ENCODE data around the gene CARD9.

DNA sequence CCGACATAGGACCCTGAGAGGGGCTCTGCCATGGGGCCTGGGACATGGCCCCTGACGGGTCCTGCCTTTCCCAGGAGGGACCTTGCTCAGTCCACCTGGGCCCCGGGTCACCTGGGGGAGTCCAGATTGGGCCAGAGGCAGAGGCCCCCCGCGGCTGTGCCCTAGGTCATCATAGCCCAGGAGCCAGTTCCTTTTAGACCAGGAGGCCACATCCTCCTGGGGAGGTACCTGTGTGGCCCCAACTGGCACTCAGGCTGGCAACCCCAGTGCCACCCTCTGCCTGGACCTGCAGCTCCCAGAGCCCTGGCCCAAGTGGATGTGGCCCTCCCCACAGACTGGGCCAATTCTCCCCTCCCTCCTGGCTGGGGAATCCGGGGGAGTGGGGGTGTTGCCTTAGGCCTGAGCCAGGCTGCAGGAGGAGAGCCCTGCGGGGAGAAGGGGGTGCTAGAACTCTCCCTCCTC is 9.9 kb downstream of the DNLZ start:
- PRO-cap, 3 experiments, result no peak in any of the 3 experiments

- PRO-cap, 3 experiments, result peak in 3 of 3 experiments; most common plus-strand start chr9:136373752 (in 3); most common minus-strand start chr9:136373665 (in 2)
Observed at GRCh38 chr9:136373537-136374016, at the start of gene CARD9. TSS of gene CARD9 (minus strand) at chr9:136373669.

DNA sequence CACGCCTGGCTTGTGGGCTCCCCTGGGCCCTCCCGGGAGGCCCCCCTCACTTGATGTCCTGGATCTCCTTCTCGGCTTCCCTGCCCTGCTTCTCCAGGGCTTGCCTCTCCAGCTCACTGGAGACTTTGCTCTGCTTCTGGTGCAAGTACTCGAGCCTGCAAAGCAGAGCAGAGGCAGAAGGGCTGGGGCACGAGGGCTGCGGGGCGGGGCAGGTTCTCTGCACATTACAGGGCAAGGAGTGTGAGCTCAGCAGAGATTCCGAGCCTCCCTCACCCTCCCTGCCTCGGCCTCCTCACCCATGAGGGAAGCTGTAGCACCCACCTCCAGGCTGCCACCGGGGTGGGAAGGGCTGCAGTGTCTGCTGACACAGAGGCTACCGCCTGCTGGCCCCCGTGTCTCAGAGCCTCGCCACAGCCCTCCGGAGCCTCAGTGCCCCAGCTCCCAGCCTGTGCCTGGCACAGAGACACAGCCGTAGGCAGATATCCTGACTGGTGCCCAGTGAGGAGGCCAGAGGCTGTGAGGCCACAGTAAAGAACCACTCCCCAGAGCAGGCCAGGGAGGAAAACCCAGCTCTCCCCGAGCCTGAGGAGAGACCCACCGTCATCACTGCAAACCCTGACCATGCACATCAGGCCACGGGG is 7.2 kb downstream of the SNAPC4 start:
- PRO-cap, 3 experiments, result no peak in any of the 3 experiments

GRCh38 chr9:136408716-136409198 is 1.7 kb downstream of the ENTR1 start:
- PRO-cap, 3 experiments, result no peak in any of the 3 experiments

GRCh38 chr9:136451108-136451663 is 11.5 kb upstream of the INPP5E start:
- PRO-cap, 3 experiments, result no peak in any of the 3 experiments

DNA sequence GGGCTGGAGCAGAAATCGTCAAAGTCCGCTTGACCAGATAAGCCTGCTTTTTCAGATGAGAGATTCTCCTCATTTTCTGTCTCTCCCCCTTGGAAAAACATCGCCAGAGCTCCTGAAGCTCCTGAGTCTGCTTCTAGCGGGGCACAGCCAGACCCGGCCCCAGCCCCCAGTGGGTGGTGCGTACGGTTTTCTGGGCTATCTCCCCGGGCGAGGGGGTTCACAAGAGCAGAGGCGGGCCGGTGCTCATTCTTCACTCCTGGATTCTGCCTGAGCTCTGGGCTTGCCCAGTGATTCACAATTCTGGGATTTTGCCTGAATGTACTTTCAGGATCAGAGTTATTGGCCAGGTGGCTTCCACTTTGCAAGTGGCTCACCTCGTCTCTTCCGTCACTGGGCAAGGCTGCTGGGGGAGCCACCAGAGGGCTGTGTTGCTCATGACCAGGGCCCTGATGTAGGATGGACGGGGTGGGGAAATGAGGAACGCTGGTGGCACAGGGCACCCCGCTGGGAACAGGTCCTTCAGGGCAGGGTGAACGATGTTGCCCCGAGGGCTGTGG is 6.4 kb downstream of the SEC16A start:
- PRO-cap, 3 experiments, result no peak in any of the 3 experiments

DNA sequence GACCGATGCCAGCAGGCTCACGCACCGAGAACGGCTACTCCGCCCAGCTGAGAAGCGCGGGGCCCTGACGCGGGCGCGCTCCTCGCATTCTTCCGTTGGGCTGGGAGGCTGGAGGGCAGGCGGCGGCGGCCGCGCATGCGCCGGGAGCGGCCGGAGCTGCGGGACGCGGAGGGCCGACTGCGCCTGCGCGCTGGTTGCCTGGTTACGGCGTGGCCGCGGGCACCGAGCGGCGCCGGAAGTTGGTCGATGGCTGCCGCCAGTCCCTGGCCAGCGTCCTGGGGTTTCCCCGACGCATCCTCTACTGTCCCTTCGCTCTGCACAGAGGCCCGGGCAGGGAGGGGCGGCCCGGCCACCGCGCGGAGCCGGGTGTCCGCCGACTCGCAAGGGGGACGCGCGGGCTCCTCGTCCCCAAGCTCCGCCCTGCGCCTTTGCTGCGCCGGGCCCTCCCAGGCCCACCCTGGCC is 865 bp upstream of the SEC16A start:
- PRO-cap, 3 experiments, result peak in 3 of 3 experiments; most common plus-strand start position 237 of the sequence (in 2); most common minus-strand start position 102 of the sequence (in 3)

DNA sequence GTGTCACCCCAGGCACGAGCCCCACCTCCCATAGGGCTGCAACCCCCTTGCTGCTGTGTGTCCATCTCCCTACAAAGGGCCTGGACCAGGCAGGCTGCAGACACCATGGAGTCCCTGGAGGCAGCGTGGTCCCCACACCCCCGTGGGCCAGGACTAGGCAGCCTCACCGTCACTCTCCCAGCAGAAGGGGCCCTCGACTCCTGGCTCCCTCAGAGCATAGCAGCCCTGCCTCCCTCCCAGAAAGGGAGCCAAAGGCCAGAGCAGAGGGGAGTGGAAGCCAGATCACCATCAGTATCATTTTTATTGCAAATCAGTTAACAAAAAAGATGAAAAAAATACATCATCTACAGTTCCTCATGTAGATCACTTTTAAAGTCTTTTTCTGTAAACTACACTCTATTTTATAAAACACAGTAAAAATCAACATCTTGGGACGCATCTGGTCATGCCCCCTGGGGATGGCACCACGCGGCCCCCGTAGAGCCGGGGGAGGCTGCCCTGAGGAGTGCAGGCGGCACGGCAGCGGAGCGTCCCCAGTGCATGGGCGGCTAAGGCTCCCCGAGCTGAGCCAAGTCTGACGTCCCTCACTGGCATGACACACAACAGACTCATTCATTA is 11.4 kb upstream of the SEC16A start:
- PRO-cap, 3 experiments, result no peak in any of the 3 experiments

- PRO-cap, 3 experiments, result no peak in any of the 3 experiments
Observed at GRCh38 chr9:136510935-136511494, 28.2 kb upstream of the SEC16A start.

GRCh38 chr9:136518526-136519123 is 27.2 kb downstream of the NOTCH1 start:
- PRO-cap, 3 experiments, result no peak in any of the 3 experiments

GRCh38 chr9:136539226-136540088 is 6.4 kb downstream of the NOTCH1 start:
- PRO-cap, 3 experiments, result peak in 1 of 3 experiments; most common plus-strand start chr9:136539944 (in 1); most common minus-strand start chr9:136539761 (in 1)

GRCh38 chr9:136588092-136588605 is 42.3 kb upstream of the NOTCH1 start:
- PRO-cap, 3 experiments, result no peak in any of the 3 experiments

GRCh38 chr9:136603647-136604687 is 58.1 kb upstream of the NOTCH1 start:
- PRO-cap, 3 experiments, result no peak in any of the 3 experiments

GRCh38 chr9:136617662-136618386 is 44.9 kb upstream of the EGFL7 start:
- PRO-cap, 3 experiments, result no peak in any of the 3 experiments

GRCh38 chr9:136644804-136645306 is 17.9 kb upstream of the EGFL7 start:
- PRO-cap, 3 experiments, result peak in 3 of 3 experiments; most common plus-strand start chr9:136645204 (in 3); most common minus-strand start chr9:136645105 (in 1)

GRCh38 chr9:136646252-136646969 is 16.3 kb upstream of the EGFL7 start:
- PRO-cap, 3 experiments, result no peak in any of the 3 experiments

DNA sequence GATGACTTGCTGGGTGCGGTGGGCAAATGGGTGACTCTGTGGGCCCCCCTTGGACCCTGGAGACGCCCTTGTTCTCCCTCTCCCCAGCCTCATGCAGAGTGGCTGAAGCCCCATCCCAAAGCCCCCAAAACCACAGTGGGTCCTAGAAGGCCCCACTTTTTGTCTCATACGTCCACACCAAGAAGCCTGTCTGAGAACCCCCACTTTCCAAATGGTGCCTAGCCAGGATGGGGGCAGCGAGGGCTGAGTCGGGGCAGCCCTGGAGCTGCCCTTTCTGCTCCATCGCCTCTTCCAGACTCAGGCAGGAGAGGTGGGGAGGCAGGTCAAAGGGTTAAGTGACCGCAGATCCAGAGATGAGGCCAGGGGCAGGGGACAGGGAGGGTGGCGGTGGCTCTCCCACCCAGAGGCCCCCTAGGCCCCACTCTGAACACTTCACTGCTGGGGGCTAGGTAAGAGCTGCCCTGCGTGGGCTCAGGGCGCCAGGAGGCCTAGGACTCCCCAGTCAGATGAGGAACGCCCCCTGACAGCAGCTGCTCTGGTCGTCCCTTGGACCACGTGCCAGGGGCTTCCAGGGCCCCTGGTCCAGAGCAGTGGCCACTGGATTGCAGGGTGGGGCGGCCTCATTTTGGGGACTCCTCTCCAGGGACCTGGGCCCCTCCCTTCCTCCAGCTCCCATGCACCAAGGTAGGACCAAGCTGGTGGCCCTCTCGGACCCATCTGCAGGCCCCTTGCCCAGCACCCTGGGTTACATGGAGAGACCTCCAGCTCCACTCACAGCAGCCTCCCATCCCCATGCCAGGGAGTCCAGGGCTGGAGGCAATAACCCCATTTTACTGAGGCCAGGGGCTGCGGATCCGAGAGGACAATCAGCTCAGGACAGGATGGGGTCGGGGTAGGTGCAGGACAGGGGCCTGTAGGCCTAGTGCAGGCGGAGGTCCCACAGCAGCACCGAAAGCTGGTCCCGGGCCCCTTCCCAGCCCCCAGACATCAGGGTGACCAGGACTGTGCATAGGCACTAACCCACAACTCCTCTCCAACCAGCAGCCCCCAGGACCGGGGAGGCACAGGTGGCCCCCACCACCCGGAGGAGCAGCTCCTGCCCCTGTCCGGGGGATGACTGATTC is 1.3 kb downstream of the EGFL7 start:
- PRO-cap, 3 experiments, result no peak in any of the 3 experiments

GRCh38 chr9:136668359-136669554 is 6.0 kb downstream of the EGFL7 start:
- PRO-cap, 3 experiments, result no peak in any of the 3 experiments

- PRO-cap, 3 experiments, result no peak in any of the 3 experiments
Observed at GRCh38 chr9:136671516-136672392, 9.0 kb downstream of the EGFL7 start.

DNA sequence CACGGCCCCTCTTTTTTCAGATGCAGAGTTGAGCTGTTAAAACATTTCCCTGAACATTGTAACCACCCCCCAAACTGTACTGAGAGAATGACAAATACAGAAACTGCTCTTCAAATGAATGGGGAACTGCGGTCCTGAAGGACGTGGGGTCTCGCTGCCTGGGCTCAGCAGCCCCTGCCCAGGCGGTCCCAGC is 992 bp upstream of the AGPAT2 start:
- PRO-cap, 3 experiments, result no peak in any of the 3 experiments